ENCODE measurements around a stretch of chr6.

DNA sequence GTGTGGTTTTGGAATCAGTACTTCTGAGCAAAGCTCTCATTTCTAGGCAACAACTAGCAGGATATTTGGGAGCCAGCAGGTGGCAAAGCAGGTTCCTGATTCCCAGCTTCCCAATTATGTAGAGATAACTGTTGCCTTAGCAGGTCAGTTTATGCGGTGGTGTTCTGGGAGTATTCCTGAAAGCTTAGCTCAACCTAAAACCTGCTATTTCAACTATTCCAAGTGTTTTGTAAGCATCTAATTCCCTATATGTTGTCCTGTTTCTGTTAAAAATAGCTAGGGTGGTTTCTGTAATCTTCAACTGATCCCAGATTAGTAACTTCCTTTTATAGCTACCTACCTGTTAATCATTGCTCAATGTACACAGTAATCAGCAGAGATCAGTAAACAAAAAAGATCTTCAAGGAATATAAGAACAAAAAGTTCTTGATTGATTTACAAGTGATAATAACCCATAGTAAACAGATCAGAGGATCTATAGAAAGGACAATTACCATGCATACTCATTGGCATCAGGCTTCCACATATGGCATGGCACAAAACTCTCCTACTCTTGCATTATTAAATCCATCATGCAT, 8.4 kb upstream of the FABP7 start:
- PRO-cap = no peak

DNA sequence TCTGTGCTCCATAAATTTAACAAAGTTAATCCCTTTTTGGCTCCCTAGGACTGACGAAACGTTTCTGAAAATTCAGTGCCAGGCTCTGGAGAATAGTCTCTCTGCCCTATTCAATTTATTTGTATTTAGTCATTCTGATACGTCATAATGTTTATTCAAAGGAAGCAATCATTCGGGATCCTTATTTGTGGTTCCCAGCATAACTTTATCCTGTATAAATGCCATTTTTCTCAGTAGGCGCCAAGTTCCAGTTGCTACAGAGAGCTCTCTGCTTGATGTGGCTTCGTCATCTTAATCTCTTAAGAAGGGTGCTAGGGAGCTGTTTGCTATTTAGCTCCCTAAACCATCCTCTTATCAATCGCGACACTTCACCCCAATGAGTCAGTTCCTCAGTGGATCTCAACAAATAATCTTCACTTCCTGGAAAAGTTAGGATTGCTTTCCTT, 1.4 kb upstream of the NKAIN2 start:
- PRO-cap = no peak

- PRO-cap = no peak
These were observed 1.0 kb upstream of the NKAIN2 start for GRCh38 chr6:123802644-123803005.

- PRO-cap = bidirectional peak, plus-strand start at chr6:124962959, minus-strand start at chr6:124962846; bidirectional peak, plus-strand start at chr6:124963030, minus-strand start at chr6:124963034; unidirectional peak, minus-strand start at chr6:124963282; unidirectional peak, minus-strand start at chr6:124963550
These were observed 639 bp downstream of the RNF217 start for GRCh38 chr6:124962555-124963596.

DNA sequence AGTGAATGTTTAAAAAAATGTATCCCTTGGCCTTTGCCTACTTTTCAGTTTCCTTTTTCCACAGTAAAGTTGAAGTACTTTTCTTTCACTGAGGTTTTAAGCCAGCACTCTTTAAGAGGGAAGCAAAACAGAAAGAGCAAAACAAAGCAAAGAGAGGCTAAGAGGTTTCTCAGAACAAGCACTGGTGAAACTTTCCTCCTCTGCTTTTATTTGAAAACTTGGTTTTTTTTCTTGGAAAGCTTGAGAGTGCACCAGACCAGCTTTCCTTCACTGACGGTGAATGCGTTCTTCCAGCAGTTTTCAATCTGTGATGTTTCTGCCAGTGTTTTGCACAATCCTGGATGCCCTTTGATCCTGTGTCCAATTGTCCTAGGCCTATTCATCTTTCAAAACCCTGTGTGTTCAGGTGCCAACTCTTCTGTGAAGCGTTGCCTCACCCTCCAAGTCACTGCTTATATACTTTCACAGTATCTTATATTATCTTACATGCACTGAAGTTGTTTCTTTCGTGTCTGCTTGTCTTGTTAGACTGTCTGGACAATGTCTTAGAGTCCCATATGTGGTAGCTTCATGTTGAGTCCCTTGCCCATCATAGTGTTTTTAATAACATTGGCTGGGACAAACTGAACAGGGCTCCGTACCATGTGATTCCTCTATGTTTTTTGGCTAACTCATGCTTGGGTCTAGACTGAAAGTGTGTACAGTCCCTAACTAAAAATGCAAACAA, 1.8 kb downstream of the RNF217 start:
- PRO-cap = no peak

- PRO-cap = no peak
These were observed 7.6 kb downstream of the RNF217 start for GRCh38 chr6:124969527-124970611.

GRCh38 chr6:125099353-125100493, 53.9 kb upstream of the TPD52L1 start:
- PRO-cap = bidirectional peak, plus-strand start at chr6:125099931, minus-strand start at chr6:125099767

DNA sequence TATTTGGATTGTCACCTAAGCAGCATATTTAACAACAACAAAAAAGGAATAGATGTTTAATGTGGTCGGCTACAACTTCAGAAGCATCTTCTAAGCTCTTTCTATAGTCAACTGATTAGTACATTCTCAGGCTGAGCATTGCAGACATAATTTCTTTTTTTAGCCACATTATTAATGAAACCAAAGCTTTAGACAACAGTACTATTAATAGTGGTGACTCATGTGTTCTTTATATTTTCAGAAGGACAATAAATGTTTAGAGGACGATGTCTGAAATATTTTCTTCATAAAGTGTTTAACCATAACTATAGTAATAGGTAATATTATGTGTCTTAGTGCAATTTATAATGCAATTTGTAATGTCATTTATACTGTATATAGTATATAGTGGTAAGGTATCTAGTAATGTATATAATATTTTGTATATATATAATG, 52.4 kb downstream of the TPD52L1 start:
- PRO-cap = no peak

GRCh38 chr6:125313954-125314236, 12.1 kb upstream of the HDDC2 start:
- PRO-cap = no peak

DNA sequence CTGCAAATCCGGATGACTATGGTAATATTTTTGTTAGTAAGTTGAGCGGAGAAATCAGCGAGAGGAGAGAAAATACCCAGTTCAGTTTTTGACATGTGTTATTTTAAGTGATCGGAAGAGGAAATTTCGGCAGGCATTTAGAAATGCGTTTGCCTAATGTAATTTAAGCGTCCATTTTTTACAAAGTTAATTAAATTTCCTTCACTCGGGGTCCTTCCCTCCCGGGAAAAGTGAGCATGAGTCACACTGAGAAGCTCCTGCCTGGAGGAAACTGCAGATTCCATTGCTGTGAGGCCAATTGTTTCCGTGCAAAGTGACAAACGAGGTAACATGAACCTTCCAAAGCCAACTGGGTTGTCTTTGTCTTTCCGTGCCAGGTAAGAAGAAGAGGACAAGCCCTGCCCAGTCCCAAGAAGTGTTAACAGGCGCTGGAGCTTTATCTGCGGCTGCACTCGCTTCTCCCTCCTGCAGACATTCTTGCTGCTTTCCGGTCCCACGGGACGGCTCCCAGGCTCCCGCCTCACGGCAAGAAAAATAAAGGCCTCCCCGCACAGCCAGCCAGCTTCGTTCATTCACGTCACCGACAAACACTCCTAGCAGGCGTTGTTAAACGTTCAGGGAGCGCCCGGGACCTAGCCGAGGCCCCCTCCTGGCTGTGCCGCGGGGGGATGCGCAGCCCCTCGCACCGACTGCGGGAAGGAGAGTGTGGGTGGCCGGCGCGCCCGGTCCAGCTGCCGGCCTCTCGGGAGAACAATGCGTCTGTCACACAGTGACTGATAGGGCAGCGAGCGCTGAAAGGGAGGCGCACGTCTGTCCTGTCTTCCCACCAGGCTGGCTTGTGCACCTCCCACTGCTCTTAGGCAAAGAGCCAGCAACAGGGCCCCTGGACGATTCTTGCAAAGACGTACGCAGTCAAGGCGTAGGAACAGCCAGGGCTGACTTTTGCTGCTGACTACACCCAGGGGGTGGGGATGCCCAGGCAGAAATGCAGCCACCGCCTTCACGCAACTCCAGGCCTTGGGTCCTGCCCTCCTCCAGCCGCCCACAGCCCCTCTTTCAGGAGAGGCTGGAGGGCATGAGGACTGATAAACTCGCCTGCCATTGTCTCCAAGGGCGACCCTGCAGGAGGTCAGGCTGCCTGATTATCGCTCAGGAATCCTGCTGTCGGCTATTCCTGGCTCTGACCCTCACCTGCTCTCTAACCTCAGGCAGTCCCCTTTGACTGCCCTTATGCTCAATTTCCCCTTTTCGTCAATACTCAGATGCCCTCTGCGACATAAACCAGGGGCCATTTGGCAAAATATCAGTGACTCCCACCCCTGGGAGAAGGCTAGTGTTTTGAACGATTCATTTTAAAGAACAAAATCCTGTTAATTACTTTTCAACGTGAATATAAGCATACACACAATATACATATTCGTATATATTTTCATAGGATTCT, 61.7 kb upstream of the HDDC2 start:
- PRO-cap = no peak

DNA sequence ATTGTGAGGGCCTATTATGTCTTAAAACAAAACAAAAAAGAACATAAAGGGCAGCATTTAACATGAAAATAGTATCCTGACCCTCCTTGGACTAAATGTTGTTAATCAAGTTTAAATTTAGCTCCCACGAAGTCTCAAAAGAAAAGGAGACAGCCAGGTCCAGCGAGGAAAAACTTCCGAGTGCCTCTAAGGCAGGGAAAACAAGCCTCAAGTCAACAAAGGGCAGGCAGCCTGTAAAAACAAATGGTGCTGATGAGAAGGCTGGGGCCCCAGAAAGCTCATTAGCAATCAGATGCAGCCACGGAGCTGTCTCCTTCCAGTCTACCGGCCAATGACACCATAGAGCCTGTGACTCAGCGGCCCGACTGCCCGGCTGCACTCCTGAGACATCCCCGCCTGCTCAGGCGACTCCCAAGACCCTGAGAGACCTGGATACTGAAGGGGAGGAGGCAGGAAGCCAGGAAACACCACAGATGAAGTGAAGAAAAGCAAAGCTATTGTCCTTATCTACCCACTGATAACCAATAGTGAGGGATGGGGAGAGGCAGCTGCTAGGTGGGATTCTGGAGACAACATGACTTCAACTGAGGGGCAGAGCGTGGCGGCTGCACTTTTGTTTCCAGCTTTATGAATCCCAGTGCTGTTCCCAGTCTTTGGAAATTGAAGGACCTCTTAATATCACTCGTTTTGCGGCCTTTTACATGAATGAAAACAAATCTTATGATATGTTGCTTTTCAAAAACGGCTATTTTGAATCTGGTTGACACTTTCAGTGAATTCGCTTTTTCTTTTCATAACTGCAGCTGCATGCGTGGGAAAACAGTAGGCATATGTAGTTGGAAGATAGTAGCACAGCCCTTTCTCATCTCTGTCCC, 120.2 kb upstream of the HDDC2 start:
- PRO-cap = no peak

GRCh38 chr6:125705047-125705340, 44.4 kb upstream of the HEY2 start:
- PRO-cap = no peak

DNA sequence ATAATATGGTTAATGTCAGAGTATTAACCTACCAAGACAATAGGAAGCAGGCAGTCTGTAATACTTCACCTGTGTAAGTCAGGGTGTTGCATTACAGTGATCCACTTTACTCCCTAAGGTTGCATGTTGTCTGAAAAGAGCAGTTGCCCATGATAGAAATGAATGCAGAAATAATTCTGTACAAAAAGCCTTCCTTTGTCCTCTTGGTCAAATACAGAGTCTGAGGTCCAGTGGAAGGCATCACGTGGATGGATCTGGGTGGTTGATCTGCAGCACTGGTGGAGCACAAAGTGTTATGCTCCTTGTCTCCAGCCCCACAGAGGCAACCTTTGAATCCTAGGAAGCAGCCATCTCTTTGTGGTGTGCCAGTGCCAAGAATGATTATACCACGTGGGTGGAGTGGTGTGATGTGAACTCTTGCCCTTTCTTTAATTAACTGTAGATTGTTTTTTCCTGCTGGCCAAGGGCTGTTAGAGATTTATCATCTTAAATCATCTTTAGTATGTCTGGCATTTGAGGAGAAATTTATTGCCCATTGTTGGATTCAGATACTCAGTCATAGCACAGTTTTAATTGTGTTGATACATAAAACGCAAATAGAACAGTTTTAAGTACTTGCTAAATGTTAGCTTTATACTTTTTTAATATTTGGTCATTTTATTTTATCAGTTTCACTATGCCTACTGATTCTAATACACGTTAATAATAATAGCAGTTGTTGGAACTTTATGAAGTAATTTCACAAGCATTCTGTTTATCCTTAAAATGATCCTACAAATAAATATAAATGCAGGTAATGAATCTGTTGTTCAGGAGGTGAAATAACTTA, 31.1 kb downstream of the NCOA7 start:
- PRO-cap = no peak

- PRO-cap = no peak
These were observed 48.6 kb downstream of the NCOA7 start for GRCh38 chr6:125839334-125839828.

DNA sequence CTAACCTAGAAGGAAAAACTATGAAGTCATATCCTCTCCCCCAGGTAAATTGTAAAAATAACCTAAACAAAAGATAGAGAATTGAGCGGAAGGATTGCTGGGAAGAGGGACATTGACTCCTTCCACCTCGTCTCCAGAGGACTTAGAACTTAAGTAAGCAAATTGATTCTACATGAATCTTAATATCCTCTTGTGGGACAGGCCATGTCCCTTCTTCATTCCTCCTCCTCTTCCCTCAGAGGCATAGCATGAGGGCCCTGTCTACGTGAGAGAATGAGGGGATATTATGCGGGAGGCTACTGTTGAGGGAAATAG, 49.7 kb upstream of the HINT3 start:
- PRO-cap = no peak

GRCh38 chr6:125922102-125922704, 34.4 kb upstream of the HINT3 start:
- PRO-cap = no peak

DNA sequence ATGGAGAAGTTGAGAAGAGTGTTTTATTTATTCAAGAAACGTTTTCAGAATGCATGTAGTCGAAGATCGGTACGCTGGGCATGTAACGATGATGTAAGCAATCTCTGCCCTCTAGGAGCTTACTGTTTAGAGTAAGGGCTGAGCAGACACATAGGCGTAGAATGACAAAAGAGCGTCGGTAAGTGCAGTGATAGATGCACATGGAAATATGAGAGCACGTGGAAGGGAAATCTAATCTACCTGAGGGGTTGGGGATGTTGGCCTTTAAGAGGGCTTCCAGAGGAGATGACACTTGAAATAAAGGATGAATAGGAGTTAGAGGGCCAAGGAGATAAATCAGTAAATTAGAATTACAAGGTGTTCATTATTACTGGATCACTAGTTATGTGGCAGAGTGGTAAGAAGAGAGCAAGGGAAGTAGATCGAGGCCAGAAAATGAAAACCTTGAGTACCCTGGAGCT, 712 bp downstream of the TRMT11 start:
- PRO-cap = no peak

DNA sequence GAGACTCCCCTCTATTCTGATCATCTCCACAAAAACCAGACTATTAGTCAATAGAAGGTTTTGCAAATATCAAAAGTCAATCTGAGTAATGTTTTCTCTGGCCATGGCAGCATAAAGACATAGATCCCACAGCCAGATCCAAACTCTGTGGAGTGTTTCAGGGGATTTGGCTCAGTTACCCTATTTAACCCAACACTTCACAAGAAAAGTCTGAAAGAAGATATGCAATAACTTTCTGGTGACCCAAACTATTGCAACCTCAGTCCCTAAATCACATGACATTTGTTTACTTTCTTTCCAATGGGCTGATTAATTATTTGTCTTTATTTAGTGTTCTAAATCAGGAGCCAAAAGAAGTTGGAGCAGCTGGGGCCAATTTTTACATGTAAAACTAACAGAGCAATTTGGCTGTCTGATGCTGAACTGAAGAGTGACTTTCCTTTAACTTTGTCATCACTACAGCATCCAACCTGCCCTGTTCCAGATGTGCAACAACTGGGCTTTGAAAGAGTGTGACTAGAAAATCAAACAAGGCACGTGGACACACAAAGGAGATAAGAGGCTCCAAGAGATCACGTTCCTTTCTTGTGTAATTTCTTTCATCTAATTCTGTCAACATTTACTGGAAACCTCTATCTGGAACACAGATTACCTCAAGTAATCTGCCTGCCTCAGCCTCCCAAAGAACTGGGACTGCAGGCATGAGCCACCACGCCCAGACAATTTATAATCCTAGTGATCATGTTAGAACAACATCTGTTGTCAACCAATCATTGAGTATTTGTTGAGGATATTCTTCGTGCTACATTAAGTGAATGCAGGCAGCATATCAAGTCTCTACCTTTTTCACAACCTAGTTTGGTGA, 90.8 kb downstream of the TRMT11 start:
- PRO-cap = no peak

DNA sequence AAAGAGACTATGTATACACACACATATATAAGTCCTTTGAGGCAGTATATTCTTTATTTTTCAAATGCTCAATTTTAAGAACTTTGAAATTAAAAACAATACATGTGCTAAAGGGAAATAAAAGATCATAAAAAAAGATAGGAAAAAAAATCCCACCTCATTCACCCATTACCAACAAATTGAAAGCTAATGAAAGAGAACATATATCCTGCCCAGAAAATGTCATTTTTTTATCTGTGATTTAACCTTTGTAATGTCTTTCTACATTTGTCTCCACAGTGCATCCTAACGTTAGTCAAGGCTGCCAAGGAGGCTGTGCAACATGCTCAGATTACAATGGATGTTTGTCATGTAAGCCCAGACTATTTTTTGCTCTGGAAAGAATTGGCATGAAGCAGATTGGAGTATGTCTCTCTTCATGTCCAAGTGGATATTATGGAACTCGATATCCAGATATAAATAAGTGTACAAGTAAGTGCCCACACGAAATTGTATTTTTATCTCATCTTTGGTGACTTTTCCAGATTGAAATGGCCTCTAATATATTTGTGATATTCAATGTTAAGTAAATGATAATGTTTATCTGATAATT, 30.0 kb downstream of the RSPO3 start:
- PRO-cap = no peak

- PRO-cap = bidirectional peak, plus-strand start at chr6:127366602, minus-strand start at chr6:127366415
These were observed 22.9 kb upstream of the ECHDC1 start for GRCh38 chr6:127366177-127366903.